LHCN-M2 (cell line): ENCODE measurements around a stretch of chr11.

DNA sequence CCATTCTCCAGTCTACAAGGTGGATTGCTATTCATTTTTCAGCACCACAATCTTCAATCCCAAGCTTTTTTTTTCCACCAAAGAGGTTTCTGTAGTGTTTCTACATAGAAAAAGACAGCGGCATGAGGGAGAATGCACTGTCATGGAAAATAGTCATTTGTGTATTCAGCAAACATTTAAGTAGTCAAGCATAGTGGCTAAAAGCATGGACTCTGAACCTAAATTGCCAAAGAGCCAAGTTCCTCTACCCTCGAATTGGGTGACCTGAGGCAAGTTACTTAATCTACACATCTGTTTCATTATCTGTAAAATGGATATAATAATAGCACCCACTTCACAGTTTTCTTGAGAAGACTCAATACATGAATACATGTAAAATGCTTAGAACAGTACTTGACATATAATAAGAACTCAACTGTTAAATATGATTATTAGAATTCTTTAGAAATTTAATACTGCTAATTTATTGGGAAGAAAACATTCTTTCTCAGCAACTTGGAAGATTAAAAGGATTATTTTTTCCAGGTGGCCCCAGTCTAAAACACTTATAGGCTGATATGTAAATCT, 14.3 kb downstream of the GAS2 start:
- RAMPAGE, long total RNA, result no peak

DNA sequence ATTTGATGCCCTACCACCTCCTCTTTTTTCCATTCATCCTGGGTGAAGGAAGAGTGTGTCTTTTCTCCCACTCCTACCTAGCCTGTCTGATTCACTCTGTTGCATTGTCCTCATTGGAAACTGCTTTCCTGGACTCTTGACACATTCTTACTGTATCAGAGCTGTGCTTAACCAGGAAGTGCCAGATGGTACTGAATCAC, 44.4 kb downstream of the SVIP start:
- RAMPAGE, long total RNA, result no peak

DNA sequence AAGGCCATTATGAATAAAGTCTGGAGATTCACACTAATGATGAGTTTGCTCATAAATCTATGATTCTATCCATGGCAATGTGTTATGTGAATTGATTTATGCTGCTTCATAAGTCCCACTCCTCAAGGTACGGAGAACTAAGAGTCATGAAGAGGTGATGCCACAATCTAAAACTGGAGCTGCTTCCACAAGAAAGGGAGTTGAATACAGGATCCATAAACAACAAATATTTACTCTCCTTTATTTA, 367.7 kb downstream of the LUZP2 start:
- RAMPAGE, long total RNA, result no peak

GRCh38 chr11:26670510-26670970, 51.3 kb downstream of the SLC5A12 start:
- RAMPAGE, long total RNA, result no peak

- RAMPAGE, long total RNA, result no peak
Observed at GRCh38 chr11:26841808-26842116, 119.9 kb upstream of the SLC5A12 start.

DNA sequence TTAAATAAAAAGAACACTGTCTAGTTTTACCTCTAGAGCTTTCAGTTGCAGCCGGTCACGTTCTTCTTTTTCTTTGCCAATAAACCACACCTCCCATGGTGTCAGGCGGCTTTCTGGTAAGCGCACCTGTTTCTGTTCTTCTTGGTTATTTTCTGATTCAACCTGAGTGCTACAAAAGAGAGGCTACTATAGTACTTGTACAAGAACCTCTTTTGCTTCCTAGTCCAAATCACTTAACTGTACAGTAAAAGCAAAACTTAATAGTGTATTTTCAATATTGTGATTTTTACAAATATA, 5.7 kb downstream of the CCDC34 start:
- RAMPAGE, long total RNA, result no peak

- RAMPAGE, long total RNA, result no peak
Observed at GRCh38 chr11:27392067-27392534, 29.1 kb upstream of the CCDC34 start.

GRCh38 chr11:27468959-27469507, 3.6 kb downstream of the LGR4 start:
- RAMPAGE, long total RNA, result no peak

GRCh38 chr11:27471149-27471765, 1.3 kb downstream of the LGR4 start:
- RAMPAGE, long total RNA, result no peak

DNA sequence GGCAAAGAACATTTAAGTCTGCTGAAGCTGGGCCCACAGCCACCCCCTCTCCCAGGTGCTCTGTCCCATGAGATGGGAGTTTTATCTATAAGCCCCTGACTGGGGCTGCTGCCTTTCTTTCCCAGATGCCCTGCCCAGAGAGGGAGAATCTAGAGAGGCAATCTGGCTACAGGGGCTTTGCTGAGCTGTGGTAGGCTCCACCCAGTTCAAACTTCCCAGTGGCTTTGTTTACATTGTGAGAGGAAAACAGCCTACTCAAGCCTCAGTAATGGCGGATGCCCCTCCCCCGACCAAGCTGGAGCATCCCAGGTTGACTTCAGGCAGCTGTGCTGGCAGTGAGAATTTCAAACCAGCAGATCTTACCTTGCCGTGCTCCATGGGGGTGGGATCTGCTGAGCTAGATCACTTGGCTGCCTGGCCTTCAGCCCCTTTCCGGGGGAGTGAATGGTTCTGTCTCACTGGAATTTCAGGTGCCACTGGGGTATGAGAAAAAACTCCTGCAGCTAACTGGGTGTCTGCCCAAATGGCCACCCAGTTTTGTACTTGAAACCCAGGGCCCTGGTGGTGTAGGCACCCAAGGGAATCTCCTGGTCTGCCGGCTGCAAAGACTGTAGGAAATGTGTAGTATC, 12.2 kb downstream of the BDNF start:
- RAMPAGE, long total RNA, result no peak

DNA sequence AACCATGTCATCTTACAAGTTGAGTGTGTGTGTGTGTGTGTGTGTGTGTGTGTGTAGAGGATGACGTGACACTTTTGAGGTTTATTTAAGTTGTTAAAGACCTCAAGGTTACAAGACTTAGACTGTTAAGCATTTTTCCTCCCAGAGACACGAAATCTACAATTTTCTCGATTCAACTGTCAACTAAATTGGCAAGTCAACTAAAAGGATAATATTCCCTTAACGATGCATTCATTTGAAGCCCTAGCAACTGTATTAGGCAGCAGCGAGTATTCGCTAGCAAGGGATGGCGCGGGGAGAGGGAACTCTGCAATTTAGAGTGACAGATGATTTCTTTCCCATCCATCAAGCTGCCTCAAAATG, 17.6 kb upstream of the BDNF start:
- RAMPAGE, long total RNA, result no peak

DNA sequence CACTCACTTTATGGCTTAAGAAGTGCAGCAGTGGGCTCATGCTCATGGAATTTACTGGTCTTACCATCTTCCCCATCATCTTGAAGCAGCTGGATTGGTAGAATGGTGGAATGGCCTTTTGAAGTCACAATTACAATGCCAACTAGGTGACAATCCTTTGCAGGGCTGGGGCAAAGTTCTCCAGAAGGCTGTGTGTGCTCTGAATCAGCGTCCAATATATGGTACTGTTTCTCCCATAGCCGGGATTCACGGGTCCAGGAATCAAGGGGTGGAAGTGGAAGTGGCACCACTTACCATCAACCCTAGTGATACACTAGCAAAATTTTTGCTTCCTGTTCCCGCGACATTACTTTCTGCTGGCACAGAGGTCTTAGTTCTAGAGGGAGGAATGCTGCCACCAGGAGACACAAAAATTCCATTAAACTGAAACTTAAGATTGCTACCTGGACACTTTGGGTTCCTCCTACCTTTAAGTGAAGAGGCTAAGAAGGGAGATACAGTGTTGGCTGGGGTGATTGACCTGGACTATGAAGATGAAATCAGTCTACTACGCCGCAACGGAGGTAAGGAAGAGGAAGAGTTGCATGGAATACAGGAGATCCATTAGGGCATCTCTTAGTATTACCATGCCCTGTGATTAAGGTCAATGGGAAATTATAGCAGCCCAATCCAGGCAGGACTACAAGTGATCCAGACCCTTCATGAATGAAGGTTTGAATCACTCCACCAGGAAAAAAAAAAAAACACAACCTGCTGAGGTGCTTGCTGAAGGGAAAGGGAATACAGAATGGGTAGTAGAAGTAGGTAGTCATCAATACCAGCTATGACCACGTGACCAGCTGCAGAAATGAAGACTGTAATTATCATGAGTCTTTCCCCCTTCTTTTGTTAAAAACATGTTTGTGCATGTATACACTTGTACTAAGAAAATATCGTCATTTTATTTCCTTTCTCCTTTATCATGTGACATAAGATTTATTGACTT, 50.8 kb downstream of the METTL15 start:
- RAMPAGE, long total RNA, result no peak

DNA sequence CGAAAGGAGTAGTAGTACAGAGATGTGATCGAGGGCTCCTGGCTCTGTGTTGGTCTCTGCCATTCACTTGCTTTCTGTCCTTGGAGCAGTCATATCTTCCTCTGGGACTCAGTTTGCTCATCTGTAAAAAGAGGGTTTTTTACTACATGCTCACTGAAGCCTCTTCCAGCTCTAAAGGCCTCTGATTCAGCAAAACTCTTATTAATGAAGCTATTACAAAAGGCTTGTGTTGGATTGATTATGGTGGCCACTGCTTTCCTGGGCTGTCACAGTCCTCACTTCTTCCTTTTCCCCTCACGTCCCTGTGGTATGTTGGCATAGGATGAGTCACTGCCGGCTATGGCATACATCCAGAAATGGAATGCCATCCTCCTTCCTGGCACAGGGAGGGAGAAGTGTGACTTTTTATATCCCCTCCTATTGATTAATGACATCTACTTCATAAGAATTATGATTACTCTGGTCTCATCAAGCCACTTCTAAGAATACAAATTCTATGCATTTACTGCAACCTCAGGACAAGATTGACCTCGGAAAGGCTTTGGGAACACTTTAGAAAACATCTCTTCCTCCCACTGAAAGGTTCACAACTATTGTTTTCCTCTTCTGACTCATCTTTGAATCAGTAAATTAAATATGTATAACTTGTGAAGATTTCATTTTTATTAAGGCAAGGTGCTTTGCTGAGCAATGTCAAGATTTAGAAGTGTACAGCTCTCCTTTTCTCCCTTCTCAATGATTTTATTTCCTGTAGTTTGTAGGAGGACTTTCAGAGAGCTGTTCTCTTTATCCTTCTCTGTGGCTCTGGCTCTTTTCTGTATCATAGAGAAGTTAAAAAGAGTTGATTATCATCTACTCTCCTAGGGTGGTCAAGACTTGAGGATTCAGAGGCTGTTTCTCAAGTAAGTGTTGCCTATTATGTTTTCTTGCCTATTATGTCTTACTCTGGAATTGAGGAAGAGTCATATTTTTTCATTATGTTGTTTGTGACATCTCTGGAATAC, 594.0 kb downstream of the METTL15 start:
- RAMPAGE, long total RNA, result no peak

DNA sequence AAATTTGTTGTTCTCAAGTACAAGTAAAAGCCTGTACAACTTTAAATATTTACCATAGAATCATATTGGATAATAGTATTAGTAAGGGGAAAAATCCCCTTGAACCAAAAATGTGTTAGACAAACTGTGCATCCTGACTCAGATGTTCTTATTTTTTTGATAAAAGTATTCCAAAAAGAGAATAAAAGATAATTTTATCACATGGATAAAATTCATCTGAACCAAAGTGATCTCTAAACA, 724.4 kb downstream of the METTL15 start:
- RAMPAGE, long total RNA, result no peak

- RAMPAGE, long total RNA, result no peak
Observed at GRCh38 chr11:30325954-30326754, 3.2 kb downstream of the ARL14EP start.

DNA sequence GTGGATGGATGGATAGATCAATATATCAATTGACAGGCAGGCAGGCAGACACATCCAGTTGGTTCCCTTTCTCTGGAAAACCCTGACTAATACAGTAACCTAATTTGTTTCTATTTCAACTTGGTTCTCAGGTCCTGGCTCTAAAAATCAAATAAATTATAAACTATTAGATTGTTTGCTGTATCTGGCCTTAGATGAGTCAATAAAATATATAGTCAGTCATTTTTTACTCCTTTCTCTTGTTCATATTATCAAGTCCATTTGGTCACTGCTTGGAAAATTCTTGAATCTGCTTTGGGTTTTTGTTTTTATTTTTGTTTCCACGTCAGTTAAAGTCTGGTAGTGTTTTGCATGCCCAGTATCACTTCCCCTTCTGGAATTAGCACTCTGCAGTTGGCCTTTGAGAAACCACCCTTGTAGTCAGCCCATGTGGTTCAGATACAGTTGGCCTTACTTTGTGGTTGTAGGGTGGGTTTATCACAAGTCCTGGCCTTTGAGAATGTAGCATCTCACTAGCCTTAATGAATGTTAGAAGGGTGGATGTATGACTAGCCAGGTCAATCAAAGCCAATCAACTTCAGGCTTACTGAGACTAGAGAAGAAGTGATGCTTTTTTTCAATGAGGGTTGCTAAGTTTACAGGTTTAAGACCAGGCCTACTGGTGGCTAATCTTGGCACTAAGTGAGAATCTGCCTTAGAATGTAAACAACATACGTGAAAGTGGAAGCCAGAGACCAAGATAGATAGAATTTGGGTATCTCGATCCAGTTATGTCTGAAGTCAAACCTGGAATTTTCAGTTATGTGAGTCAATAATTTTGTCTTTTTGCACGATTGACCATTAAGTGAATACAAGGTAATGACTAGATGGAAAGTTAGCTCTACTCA, 19.8 kb downstream of the ARL14EP start:
- RAMPAGE, long total RNA, result no peak

DNA sequence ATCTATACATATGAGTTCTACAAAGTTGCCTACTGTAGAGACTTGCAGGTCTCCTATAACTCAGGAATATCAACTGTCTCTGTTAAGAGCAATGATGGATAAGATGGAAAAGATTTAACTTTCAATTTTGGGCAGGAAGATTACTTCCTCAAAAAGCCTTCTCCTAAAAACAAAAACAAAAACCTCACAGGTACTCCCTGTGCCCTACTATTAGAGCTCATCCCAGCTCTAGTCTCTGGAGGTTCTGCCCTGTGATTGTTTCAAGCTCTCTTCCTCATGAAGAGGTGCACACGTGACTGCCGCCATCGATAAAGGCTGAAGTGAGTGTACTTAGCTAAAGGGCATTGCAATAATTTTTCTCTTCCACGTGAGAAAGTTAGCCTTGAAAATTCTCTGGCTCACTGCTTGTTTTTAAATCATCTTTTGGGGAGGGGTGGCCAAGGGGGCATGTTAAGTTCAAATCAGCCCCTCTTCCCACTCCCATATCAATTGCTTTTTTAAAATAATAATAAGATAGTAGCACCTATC, 36.6 kb downstream of the MPPED2 start:
- RAMPAGE, long total RNA, result no peak

- RAMPAGE, long total RNA, result no peak
Observed at GRCh38 chr11:32068278-32068531, 22.7 kb upstream of the RCN1 start.

DNA sequence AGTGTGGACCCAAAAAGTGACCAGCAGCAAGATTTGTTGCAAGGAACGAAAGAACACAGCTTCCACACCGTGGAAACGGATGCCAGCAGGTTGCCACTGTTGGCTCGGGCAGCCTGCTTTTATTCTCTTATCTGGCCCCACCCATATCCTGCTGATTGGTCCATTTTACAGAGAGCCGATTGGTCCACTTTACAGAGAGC, 4.9 kb upstream of the QSER1 start:
- RAMPAGE, long total RNA, result no peak

DNA sequence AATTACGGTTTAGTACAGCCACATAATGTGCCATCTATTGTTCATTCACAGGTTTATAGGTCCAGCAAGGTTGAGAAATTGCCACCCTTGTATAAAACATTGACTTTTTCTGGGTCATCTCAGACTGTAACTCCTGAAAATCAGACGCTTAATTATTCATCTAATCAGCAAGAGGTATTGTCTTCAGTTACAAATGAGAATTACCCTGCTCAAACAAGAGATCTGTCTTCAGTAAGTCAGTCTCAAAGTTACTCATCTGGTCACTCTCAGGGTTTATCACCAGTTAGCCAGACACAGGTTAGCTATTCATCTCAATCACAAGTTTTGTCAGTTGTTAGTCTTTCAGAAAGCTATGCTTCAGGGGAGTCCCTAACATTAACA, 40.1 kb downstream of the QSER1 start:
- RAMPAGE, long total RNA, result no peak